Tibial artery (tissue), 1 donor: ENCODE data around the genes TRIM56 and AP1S1.

DNA sequence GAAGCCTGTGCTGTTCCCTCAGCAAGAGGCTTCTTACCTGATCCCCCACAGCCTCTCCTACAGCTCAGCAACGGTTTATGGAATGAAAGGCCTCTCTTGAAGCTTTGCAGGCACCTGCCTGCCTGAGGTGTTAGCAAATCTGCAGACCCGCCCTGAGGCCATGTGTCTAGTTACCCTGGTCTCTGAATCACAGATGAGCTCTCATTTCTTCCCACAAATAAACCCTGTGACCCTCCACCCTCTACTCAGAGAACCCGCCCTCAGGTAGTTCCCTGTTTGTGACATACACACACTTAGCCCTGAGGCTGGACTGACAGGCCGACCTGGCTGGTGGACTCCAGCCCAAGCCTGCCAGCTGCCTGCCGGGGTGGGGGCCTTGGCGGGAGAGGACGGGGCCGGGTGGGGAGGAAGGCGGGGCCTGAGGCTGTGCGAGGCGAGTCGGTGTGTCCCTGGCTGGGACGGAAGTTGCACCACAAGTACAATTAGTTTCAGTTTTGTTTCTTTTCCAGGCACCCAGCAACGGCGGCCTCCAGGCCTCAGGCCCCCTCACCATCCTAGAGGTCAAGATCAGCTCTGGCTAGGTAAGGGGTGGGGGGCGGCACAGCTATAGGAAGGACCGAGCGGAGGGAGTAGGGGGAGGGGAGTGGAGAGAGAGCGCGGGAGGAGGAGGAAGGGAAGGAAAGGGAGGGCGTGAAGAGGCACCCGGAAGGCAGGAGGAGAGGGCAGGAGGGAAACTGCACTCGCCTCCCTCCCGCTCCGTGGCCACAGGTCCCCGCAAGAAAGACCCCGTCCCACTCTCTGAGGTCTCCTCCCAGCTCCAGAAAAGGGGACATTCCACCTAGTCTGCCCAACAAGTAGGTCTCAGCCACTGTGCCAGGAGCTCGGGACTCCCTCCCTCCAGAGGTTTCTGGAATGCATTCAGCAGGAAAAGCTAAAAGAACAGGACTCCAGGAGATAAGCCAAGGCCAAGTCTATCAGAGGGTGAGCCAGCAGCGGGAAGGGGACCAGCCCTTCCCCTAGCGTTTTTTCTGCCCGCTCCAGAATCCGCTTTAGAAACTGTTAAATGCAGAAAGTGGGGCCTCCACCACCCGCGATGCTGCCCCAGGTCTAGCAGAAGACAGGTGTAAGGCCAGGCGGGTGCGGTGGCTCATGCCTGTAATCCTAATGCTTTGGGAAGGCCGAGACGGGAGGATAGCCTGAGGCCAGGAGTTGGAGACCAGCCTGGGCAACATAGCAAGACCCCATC lies at the start of gene TRIM56:
Gene TRIM56, plus strand, starts transcription at position 491 of the 1,246 bp plus-strand sequence.
- PRO-cap, result unidirectional peak, plus-strand start at position 491 of the sequence

GRCh38 chr7:101094401-101094663 lies 9.1 kb downstream of the TRIM56 start:
- PRO-cap, result no peak

DNA sequence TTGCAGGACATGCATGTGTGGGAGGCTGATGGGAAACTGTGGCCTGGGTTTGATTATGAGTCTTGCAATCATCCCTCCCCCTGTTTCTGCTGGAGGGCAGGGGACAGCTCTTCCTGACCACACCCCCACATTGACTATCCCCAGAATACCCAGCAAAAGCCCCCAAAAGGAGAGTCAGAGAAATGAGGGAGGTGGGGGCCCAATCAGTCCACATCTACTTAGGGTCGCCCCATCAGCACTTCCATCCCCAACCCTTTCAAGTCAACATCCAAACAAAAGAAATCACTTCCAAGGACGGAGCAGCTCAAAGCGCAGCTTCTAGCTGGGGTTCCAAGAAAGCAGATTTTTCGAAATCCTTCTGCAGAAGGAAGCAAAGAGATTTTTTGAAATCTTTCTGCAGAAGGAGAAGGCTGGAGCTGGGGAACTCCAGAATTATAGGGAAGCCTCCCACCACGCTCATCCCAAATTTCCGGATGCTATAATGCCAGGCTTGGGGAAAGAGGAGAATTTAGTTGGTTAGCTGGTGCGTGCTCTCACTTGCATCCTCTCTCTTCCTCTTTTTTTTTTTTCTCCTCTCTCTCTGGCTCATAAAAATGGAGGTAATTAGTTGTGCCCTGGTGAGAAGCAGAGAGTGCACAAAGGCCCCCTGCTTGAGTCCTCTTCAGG lies 7.2 kb downstream of the SERPINE1 start:
- PRO-cap, result no peak

DNA sequence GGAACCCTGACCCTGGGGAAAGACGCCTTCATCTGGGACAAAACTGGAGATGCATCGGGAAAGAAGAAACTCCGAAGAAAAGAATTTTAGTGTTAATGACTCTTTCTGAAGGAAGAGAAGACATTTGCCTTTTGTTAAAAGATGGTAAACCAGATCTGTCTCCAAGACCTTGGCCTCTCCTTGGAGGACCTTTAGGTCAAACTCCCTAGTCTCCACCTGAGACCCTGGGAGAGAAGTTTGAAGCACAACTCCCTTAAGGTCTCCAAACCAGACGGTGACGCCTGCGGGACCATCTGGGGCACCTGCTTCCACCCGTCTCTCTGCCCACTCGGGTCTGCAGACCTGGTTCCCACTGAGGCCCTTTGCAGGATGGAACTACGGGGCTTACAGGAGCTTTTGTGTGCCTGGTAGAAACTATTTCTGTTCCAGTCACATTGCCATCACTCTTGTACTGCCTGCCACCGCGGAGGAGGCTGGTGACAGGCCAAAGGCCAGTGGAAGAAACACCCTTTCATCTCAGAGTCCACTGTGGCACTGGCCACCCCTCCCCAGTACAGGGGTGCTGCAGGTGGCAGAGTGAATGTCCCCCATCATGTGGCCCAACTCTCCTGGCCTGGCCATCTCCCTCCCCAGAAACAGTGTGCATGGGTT lies 10.7 kb downstream of the SERPINE1 start:
- PRO-cap, result no peak

DNA sequence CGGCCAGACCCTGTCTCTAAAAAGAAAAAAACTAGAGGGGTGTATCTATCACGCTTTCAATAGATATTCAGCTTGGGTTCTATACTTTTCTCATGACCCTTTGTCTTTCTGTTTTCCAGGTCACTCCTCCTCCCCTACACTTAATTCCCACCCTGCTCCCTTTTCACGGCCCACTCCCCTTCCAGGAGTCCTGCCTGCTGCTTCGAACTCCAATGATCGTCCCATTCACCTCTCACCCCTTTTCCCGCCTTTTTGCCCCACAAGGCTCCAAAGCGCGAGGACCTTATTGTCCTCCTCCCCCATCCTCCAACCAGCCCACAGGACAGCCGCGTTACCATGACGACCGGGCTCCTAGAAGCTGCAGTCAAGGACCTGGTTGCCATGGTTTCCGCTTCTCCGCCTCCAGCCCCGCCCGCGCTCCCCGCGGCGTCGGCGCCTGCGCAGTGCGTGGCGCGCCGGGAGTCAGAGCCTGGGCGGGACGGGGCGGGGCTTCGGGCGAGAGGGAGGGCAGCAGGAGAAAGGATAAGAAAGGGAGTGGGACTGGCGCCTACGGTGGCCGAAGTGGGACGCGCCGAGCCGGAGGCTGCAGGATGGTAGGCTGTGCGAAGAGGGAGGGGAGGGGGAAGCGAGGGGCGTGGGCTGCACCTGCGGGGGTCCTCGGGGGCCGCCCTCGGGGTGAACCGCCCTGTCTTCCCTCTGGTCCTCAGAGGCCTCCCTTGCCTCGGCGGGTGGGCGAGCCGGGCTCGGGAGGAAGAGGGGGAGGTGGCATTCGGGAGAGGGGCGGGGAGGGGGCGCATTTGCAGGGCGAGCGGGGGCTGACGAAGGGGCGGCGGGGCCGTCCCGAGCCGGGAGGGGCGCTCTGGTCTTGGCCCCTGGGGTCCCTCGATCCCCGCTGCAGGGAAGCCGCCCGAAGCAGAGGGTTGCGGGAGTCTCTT lies at the start of gene AP1S1:
Gene AP1S1, plus strand, starts transcription at position 552 of the 935 bp plus-strand sequence.
- PRO-cap, result unidirectional peak, plus-strand start at position 494 of the sequence; unidirectional peak, plus-strand start at position 552 of the sequence

GRCh38 chr7:101154860-101155459 lies 684 bp downstream of the AP1S1 start:
- PRO-cap, result no peak

DNA sequence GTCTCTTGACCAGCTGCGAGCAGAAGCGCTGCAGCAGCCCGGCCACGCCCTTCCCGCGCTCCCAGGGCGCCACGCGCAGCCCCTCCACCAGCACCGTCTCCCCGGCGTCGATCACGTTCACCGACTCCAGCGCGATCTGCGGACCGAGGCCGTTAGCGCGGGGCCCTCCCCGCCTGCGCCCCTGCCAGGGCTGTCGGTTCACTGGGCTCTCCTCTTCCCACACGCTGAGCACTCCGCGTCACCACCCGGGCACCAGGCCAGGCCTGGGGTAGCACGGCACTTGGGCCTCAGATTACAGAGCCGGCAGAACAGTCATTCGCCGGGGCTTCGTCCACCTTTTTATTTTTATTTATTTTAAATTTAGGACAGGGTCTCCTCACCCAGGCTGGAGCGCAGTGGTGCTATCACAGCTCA lies 6.7 kb downstream of the NAT16 start:
- PRO-cap, result no peak

- PRO-cap, result no peak
Measured at GRCh38 chr7:101178944-101179418, 1.1 kb downstream of the NAT16 start.

- PRO-cap, result no peak
Measured at GRCh38 chr7:101235508-101235722, 2.2 kb downstream of the CLDN15 start.

- PRO-cap, result no peak
Measured at GRCh38 chr7:101236178-101236882, 1.3 kb downstream of the CLDN15 start.

DNA sequence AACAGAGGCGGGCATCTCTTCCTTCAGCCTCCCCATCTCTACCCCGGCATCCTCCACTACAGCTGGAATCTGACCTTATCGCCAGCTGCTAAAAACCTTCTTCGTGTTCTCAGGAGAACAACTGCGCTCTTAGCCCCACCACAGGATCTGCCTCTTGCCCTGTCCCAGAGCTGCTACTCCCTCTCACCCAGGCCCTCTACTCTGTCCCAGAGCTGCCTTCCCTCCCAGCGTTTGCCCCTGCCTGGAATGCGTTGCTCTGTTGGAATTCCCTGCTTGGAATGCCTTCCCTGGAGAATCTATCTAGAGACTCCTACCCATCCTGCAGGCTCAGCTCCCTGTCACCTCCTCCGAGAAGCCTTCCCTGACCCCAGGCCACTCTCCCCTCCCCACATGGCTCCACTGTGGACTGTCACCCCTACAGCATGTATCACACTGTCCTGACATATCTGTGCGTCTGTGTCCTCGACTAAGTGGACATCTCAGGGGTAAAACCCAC lies 4.5 kb downstream of the MYL10 start:
- PRO-cap, result no peak

- PRO-cap, result no peak
Measured at GRCh38 chr7:101718404-101719535, 89.7 kb upstream of the MYL10 start.

- PRO-cap, result no peak
Measured at GRCh38 chr7:101816837-101817427, 494 bp upstream of the CUX1 start.

DNA sequence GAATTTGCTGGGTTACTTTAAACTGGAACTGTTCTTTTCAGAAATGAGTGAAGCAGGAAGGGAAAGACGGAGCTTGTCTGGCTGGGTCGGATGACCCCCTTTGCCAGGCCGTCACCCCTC lies 40.0 kb downstream of the CUX1 start:
- PRO-cap, result no peak

- PRO-cap, result no peak
Measured at GRCh38 chr7:101858844-101859544, 41.6 kb downstream of the CUX1 start.

DNA sequence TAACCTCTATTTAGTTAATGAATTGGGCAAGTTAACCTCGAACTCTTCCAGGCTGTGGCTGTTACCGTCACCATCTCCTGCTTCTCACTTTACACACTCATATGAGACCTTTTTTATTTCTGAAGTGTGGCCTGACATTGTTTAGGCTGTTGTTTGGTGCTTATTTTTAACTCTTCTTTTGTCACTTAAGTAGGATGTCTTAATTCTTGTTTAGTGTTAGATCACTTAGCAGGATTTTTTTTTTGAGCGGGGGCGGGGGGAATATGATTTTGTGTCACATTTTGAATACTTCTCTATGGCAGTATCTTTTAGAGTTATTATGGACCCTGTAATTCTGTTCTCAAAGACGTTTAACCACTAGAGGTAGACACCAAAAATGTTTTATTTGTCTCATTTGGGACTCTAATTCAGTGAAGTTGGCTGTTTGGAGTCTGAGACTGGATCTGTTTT lies 73.4 kb downstream of the CUX1 start:
- PRO-cap, result no peak

DNA sequence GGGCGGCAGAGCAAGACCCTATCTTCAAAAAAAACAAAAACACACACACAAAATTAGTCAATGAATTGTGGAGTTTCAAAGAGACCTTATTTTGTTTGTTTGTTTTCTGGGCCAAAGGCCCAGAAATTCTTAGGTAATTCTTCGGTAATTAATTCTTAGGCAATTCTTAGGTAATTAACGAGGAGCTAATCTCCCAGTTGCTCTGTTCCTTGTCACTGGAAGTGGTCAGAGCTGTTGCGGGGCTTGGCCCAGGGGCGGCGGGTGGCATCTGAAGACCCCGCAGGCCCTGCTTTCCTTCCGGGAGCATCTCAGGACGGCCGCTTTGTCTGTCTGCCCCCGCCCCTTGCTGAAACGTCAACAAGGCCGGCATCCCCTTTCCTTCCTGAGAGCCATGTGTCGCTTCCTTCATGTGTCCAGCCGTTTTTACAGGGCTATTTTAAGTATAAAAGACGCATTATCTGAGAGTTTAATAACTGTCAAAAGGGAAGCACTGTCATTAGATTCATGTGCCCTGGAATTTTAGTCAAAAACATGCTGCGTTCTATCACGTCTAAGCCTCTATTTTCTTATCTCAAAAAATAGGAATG lies 110.3 kb downstream of the CUX1 start:
- PRO-cap, result no peak

DNA sequence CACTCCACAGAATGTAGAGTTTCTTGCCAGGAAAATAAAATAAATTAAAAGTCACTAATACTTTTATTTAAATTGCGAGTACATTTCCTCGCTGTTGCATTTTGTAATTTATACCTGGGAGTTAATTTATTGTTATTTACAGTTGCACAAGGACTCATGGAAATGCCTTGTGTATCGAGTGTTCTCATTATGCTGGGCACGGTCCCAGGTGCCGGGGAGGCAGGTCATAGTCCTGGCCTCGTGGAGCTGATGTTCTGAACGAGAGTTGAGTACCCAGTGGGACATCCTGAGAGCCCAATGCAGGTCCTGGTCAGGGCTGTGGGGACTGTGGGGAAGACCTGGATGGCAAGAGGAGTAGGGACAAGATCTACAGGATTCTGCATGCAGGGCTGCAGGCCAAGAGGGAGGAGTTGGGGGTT lies 127.9 kb downstream of the CUX1 start:
- PRO-cap, result no peak

GRCh38 chr7:101947426-101948265 lies 130.2 kb downstream of the CUX1 start:
- PRO-cap, result no peak

GRCh38 chr7:102044940-102045553 lies 227.6 kb downstream of the CUX1 start:
- PRO-cap, result no peak